Metastatic Pancreatic Carcinoma in the Ovary (tissue), 1 donor: ENCODE measurements around the gene SLC10A1.

- PRO-cap, result no peak
Measured at GRCh38 chr14:68813675-68814195, 20.9 kb upstream of the ZFP36L1 start.

DNA sequence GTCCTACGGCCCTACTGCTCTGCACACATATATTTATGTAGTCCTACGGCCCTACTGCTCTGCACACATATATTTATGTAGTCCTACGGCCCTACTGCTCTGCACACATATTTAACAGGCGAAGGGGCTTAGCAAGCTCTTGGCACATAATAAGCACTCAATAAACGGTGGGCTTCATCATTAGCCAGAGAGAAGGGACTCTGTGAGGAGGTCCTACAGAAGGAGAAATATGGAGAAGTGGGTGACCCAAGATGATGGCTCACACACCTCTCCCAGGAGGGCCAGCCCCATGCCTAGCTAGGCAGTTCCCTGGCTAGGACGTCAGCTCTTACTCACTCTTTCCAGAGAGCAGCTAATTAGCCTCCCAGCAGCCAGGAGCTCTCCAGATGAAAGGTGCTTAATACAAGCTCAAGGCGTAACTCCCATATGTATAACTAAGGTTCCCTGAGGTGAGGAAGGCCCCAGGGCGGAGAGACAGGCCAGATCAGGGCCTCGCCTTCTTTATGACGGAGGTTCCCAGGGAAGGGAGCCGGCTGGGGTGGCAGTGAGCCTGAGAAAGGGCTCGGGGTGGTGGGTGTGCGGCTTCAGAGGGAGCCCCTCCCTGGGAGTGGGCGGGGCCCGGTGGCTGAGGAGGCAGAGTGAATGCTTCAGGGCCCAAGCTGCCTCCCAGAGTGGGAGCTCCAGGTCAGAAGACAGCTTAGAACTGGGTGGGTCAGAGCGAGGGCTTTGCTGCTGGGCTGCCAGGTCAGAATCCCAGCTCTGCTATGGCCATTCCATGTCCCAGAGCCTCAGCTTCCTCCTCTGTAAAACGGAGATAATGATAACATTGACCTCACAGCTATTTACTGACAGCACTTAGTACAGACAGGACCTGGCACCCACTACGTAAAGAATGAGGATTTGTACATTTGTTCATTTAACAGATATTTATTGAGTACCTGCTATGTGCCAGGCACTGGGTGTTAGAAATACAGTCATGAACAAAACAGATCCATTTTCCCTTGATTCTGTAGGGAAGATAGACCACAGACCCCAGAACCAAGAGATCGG lies 26.5 kb upstream of the ZFP36L1 start:
- PRO-cap, result no peak

GRCh38 chr14:68876933-68877526 lies 84.2 kb upstream of the ZFP36L1 start:
- PRO-cap, result no peak

GRCh38 chr14:68882783-68883218 lies 89.9 kb upstream of the ZFP36L1 start:
- PRO-cap, result no peak

DNA sequence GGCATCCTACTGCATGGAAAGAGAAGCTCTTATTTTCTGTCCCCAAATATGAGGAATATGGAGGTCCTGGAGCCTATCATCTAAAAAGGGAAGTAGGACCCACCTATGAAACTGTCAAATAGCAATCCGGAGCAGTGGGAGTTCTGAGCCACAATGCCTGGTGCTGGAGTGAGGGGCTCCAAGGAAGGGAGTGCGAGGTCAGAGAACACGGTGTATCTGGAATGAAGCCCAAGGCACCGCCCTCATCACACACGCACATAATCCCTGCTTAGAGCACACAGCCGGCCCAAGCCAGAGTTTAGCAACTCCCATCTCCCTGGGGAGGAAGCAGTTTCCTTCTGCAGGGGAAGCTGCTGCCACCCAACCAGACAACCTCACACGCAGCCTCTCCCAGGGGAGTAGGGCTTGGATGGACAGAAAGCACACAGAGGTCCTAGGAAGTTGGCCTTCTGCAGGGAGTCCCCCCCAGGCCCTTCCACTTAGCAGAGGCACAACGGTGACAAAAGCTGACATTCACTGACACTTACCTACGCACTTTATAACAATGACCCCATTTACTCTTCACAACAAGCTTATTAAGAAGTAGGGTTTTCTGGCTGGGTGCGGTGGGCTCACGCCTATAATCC lies 31.3 kb downstream of the ACTN1 start:
- PRO-cap, result no peak

DNA sequence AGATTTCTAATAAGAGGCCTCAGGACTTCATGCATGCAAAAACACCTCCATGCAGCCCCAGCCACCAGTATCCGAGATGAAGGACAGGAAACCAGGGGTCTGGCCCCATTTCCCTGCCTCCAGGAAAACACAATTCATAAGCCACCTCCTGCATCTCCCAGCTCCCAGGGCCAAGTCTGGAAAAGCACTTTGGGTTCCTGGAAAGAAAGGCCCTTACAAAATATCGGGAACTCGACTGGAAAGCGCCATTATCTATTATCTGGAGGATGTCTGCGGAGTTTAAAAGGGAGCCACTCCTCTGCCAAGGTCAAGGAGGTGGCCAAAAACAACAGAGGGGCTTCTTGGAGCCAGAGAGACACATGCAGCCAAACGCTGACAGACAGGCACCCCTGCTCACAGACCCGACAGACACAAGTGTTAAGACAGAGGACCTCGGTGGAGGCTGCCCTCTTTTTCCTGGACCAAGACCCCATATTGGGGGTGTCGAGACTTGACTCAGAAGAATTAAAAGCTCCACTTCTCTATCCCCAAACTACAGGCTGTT lies 9.8 kb downstream of the ACTN1 start:
- PRO-cap, result no peak

DNA sequence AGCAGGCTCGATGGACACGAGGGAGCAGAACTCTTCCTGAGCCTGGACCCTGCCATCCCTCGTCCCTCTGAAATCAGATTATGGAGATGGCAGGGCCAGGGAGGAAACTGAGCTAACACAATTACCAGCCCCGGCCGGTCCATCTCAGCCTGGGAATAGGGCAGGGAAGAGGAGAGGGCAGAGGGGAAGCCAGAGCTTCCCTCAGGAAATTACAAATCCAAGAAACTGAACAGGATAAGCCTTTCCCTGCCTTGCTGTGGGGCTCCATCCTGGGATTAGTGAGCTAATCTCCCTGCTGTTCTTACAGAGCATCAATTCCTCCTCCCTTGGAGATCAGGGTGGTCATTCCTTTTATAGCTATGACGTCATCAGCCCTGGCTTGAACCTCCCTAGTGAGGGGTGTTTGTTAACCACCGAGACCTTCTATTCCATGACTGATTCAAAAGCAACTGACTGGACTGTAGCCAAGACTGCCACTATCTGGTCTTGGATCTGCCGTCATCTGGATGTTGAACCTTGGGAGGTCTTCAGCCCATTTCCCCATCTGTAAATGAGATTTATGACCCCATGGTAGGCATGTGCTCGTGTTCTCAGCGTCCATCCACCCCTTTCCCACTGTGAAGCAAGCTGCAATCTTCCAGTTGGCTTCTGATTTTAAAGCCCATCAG lies 59.3 kb upstream of the ACTN1 start:
- PRO-cap, result no peak

DNA sequence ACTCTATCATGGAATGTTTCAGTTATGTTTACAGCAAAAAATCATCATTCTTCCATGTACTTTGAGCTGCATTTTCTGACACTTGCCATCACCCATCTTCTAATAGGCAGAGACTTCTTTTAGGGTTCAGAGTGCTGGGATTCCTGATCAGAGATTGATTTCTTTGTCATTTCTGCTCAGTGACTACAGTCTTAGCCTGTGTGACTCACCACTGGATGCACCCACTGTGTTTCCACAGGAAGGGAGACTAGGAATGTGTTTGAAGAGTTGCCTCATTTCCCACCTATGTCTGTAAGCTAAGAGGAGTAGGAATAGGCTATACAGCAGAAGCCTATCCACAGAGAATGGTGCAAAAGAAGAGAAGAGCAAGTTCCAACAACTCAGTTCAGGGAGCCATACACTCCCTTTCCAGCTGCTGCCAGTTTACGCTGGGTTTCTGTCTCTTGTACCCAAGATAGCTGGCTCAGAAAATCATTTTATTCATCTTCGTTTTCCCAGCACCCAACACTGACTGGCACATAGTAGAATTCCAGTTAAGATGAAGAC lies 60.2 kb upstream of the ACTN1 start:
- PRO-cap, result no peak

GRCh38 chr14:69052026-69053056 lies 73.2 kb upstream of the ACTN1 start:
- PRO-cap, result no peak

GRCh38 chr14:69356831-69357635 lies 41.1 kb downstream of the ERH start:
- PRO-cap, result no peak

- PRO-cap, result no peak
Measured at GRCh38 chr14:69615230-69616236, 4.1 kb downstream of the SUSD6 start.

GRCh38 chr14:69648515-69649220 lies 37.3 kb downstream of the SUSD6 start:
- PRO-cap, result no peak

DNA sequence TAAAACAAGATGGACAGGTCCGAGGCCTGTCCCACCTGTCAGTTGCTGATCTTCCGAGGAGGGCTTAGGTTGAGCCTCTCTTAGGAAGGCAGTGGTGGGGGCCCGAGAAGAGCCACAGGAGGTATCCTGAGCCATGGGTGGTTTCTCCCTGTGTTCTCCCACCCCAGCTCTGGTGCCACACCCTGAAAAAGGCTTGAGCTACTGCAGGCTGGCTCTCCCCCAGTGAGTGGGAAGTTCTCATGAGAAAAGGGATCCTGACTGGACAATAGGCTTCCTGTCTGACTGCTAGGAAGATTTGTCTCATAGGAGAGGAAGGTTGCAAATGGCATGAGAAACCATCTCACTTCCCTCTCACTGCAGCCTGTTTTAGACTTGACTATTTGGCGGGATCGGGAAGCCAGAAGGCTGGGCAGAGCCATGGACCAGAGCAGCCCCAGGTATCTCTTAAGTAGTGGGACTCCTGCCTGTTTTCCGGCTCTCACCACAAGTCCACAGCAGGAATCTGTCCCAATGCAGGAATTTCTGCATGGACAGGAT lies 72.1 kb upstream of the SRSF5 start:
- PRO-cap, result no peak

- PRO-cap, result no peak
Measured at GRCh38 chr14:69778011-69778287, 11.0 kb downstream of the SRSF5 start.

DNA sequence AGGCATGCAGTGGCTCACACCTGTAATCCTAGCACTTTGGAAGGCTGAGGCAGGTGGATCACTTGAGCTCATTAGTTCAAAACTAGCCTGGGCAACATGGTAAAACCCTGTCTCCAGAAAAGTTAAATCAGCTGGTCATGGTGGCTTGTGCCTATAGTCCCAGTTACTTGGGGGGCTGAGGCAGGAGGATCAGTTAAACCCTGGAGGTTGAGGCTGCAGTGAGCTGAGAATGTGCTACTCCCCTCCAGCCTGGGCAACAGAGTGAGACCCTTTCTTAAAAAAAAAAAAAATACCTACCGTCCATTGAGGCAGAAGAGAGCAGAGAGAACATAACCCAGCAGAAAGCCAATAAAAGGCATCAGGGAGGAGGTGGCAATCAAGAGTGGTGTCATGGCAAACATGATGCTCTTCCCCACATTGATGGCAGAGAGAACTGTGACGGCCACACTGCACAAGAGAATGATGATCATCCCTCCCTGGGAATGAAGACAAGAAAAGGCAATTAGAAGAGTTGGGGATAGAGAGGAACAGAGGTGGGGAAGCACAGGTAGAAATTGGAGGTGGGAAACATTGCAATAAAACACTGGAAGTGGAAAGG lies 12.0 kb downstream of the SRSF5 start:
- PRO-cap, result no peak

GRCh38 chr14:69797083-69797487 lies at the start of gene SLC10A1:
TSS of gene SLC10A1 (minus strand) at chr14:69797241.
- PRO-cap, result no peak

DNA sequence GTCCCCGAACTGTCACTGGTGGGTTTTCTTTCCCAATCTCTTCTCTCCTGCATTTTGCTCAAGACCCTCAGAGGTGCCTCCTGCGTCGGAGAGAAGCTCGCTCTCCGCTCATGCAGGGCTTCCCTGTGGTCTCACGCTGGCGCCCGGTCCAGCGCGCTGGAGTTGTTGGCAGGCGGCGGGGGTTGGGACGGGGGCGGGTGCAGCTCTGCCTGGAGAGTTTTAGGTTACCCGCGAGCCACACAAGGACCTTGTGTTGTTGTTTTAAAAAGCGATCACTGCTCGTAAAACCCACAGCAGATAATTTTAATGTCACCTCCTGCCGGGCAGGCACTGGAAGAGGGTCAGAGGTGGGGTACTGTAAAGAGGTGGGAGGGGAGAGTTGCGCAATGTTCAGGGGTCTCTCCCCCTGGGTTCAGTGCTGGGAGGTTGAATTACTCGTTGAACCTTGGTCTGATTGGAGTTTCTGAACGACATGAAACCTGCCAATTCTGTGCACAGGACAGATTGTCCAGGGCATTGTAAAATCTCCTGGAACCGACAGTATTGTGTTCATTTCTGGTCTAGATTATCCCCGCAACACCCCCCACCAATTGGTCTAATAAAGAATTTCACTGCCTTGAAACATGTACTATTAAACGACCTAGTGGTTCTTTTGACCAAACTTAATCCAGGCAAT lies 920 bp downstream of the SMOC1 start:
- PRO-cap, result unidirectional peak, minus-strand start at position 112 of the sequence

DNA sequence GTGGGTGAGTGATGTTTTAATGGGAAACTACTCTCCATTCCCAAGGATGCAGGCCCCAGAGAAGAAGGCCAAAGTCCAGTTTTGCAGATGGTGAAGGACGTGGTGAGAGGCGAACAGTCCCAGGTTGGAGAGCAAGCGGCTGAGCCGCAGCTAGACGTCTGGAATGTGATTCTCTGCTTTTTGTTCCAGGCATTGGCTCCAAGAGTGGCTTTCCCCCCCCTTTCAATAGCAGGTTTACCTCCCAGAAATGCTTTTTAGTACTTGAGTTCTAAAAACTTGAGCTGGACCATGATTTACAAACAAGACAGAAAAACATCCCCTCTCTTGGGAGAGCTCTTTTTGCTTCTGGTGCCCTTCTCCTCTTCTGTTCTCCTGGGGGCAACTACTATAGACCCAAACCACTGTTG lies 64.3 kb downstream of the SMOC1 start:
- PRO-cap, result no peak

DNA sequence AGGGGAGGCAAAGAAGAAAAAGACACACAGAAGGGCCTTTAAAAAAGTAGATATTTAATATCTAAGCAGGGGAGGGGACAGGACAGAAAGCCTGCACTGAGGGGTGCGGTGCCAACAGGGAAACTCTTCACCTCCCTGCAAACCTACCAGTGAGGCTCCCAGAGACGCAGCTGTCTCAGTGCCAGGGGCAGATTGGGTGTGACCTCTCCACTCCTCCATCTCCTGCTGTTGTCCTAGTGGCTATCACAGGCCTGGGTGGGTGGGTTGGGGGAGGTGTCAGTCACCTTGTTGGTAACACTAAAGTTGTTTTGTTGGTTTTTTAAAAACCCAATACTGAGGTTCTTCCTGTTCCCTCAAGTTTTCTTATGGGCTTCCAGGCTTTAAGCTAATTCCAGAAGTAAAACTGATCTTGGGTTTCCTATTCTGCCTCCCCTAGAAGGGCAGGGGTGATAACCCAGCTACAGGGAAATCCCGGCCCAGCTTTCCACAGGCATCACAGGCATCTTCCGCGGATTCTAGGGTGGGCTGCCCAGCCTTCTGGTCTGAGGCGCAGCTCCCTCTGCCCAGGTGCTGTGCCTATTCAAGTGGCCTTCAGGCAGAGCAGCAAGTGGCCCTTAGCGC lies 152.1 kb downstream of the SMOC1 start:
- PRO-cap, result no peak

GRCh38 chr14:70293714-70294176 lies 65.7 kb downstream of the COX16 start:
- PRO-cap, result no peak